Neural progenitor cell (in vitro differentiated cells): ENCODE results near the genes PRCC and LRRC71.

- RAMPAGE, long total RNA, result no peak
Measured at GRCh38 chr1:156599509-156600205, 8.1 kb downstream of the NAXE start.

DNA sequence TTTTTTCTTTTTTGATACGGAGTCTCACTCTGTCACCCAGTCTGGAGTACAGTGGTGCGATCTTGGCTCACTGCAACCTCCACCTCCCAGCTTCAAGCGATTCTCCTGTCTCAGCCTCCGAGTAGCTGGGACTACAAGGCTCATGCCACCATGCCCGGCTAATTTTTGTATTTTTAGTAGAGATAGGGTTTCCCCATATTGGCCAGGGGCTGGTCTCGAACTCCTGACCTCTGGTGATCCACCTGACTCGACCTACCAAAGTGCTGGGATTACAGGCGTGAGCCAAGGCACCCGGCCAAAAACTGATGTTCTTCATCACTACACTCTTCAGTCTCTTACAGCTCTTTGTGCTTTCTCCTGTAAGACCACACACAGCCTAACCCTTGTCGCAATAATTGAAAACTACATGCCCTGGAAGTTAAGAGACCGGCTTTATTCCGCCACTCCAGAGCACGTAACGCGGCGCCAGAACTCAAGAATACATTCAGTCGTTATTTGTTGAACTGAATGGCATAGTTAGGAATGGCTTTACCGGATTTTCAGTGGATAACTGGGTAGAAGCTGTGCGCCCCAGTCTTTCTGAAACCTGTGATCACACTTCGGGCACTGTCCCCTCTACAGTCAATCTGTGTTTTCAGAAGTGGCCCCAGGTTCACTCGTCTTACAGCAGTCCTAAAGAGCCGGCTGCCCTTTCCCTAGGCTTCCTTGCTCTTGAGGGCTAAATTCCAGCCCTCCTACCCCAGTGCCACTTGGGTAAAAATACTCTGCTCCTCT lies 9.2 kb downstream of the NAXE start:
- RAMPAGE, long total RNA, result no peak

DNA sequence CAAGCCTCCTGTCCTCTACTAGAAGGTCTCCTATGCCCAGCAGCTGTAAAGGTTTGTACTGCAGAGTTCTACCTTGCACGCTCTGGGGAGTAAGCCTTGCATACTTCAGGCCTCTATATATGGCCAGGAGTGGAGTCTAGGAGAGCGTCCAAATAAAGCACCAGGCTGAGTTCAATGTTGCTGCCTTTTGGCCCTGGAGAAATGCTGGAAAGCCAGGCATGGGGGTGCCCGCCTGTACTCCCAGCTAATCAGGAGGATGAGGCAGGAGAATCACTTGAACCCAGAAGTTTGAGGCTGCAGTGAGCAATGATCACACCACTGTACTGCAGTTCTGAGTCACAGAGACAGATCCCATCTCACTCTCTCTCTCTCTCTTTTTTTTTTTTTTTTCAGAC lies 4.0 kb upstream of the HAPLN2 start:
- RAMPAGE, long total RNA, result no peak

- RAMPAGE, long total RNA, result no peak
Measured at GRCh38 chr1:156638820-156639237, 3.1 kb upstream of the BCAN start.

DNA sequence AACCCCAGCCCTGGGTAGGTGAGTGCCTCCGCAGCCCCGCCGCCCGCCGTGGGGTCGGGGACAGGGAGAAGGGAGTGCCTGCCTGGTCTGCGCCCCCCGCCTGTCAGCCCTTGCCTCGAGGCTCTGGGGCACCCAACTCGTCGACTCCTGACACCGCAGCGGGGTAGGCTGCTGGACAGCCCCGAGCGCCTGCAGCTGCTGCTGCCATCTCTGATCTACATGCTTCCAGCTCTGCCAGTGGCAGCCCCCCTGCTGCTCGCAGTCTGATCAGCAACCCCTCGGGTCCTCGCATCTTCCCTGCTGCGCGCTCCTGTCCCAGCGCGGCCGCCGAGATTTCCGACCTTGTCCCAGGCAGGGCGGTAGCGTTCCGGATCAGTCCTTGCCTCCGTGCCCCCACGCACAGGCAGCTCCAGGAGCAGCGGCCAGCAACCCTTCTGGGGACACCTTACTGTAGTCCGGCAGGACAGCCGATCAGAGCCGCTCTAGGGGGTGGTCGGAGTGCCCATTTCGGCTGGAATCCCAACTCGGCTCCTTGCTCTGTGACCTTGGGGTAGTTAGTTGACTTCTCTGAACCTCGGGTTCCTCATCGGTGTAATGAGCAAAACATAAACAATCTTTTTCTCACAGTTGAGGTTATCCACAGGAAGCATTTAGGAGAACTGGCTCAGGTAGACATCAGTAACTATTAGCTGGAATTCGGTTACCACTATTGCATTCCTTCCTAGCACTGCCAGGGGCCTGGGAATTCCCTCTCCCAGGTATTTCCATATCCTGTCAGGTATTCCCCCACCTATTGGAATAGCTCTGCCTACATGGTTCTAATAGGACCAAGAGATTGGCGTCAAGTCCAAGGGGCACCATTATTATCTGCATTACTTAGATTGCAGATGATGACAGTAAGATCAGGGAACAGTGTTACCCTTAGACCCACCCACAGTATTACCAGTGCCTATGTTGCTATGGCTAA lies 624 bp downstream of the BCAN start:
- RAMPAGE, long total RNA, result no peak

GRCh38 chr1:156672452-156673207 lies 4.6 kb downstream of the NES start:
- RAMPAGE, long total RNA, result no peak

DNA sequence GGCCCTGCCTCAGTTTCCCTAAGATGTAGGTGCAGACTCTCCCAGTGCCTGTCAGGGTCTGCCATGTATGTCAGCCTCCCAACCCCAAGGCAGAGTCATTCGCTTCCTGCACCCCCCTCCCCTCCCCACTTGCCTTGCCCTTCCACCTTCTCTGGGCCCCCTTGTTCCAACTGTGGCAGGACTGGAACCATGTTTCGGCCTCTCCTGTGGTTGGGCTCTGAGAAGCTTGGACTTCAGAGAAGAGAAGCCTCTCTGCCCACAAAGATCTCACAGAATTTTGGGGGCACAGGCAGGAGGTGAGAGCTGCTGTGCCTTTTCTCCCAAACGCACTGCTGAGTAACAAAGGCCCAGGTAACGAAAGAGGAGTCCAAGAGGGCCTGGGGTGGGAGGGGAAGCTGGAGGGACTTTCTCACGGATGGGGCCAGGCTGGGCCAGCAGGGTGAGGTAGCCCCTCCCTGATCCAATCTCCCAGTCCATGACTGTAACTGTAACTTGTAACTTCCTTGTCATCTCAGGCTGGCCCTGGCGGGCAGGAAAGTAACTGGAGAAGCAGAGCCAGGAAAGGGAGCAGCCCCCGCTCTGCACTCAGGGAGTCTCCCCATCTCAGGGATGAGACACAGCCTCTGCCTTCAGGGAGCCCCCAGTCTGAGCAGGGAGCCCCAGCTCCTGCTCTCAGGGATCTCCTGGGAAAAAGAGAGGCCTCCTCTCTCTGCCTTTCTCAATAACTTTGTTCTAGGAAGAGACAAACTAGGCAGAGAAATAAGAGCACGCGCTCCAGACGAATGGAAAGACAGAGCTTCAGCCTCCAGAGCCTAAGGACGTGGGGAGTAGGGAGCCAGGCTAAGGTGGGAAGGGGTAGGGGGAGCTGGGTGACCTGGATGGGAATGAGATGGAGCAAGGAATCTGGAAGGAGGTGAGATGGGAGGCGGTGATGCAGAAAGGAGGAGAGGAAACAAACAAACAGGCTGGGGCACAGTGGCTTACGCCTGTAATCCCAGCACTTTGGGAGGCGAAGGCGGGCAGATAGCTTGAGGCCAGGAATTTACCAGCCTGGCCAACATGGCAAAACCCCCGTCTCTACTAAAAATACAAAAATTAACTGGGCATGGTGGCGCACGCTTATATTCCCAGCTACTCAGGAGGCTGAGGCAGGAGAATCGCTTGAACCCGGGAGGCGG lies 11.1 kb downstream of the CRABP2 start:
- RAMPAGE, long total RNA, result no peak

- RAMPAGE, long total RNA, result no peak
Measured at GRCh38 chr1:156732695-156733590, 4.4 kb upstream of the ISG20L2 start.

- RAMPAGE, long total RNA, result no peak
Measured at GRCh38 chr1:156742805-156743528, 2.1 kb upstream of the MRPL24 start.

- RAMPAGE, long total RNA, result no peak
Measured at GRCh38 chr1:156767023-156767719, at the start of gene PRCC. TSS of gene PRCC (plus strand) at chr1:156767535.

- RAMPAGE, long total RNA, result no peak
Measured at GRCh38 chr1:156802389-156802815, 14.2 kb downstream of the SH2D2A start.

GRCh38 chr1:156920169-156921184 lies at the start of gene LRRC71:
TSS of gene LRRC71 (plus strand) at chr1:156920632.
- RAMPAGE, long total RNA, result no peak

DNA sequence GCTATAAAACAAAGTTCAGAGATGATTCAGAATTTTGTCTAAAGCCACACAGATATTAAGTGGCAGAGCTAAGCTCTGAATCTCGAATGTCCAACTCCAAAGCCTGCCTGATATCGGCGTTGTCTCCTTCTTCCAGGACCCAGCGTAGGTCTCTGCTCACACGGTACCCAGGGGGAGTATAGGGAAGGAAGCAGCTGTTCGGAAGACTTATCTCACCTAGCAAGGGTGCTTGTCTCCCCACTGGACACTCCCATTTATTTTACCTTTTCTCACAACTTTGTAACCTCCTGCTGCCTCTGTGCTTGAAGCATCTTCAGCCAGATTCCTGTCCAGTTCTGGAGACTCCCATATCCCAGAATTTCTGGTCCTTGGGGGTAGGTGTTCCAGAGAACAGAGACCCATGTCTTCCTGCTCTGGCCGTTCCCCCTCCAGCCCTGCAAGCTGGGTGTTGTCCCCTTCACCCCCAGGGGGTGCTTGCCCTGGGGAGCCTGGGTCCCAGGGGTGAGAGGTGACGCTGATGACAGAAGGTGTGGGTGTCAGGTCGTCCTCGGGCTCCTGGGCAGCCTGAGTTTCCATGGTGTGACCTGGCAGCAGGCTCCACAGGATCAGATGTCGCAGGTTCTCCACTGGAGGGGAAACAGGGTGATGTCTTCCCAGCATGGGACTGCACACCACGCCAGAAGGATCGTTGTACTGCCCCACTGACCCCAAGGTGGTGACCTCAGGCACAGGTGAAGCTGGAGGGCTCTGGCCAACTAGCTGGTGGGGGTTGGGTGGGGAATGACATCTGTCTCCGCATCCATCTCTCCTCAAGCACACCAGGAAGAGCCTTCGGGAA lies 19.1 kb downstream of the LRRC71 start:
- RAMPAGE, long total RNA, result no peak

- RAMPAGE, long total RNA, result no peak
Measured at GRCh38 chr1:156973279-156974393, 53.2 kb downstream of the LRRC71 start.

GRCh38 chr1:157055698-157056109 lies 10.2 kb upstream of the ARHGEF11 start:
- RAMPAGE, long total RNA, result no peak

DNA sequence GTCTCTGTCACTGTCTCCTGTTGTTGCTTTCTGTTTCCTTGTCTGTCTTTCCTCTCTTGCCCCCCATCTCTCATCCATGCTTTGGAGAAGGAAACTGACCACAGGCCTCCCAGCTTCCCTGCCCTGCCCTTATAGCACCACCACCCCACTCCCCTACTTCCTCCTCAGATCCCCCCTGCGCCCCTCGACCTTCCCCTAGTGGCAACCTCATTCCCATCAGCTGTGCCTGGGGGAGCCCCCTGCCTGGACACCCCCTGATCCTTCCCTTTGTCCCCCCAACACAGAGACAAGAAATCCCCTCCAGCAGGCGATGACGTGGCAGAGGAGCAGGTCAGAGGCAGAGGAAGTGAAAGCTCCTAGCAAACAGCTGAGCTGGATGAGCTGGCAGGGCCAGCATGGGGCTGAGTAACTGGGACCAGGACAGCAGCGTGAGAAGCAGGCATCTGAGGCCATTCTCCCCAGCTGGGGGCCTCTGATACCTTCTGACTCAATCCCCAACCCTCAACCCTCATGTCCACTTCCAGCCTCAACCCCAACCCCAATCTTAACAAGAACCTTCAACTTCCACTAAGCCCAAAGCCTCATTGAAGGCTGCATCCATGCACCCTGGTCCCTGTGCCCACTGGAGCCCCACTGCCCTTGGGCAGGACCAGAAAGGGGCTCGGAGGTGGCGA lies 6.8 kb upstream of the ETV3L start:
- RAMPAGE, long total RNA, result no peak

- RAMPAGE, long total RNA, result no peak
Measured at GRCh38 chr1:157123869-157124896, 14.0 kb downstream of the ETV3 start.

- RAMPAGE, long total RNA, result no peak
Measured at GRCh38 chr1:157153857-157154281, 15.7 kb upstream of the ETV3 start.

DNA sequence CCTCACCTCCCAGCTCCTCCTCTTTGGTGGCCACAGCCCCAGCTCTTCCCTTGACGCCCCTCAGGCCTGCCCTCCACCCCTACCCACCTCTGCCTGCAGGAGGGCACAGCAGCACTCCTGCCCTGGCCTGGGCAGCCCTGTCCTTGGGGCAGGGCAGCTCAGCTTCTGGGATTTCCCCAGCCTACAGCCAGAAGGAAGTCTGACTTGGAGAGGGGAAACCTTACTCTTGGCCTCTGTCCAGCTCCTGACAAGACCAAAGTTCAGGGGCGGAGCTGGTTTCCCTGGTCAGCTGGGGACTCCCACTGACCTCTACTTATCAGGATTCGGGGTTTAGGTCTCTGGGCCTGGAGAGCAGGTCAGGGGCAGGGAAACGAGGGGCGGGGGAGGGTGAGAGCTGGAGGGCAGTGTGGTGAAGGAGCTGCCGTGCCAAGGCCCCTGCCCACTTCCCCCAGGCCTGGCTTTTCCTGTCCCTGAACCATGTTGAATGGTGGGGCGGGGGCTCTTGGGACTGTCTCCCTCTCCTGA lies 16.7 kb upstream of the ETV3 start:
- RAMPAGE, long total RNA, result no peak

DNA sequence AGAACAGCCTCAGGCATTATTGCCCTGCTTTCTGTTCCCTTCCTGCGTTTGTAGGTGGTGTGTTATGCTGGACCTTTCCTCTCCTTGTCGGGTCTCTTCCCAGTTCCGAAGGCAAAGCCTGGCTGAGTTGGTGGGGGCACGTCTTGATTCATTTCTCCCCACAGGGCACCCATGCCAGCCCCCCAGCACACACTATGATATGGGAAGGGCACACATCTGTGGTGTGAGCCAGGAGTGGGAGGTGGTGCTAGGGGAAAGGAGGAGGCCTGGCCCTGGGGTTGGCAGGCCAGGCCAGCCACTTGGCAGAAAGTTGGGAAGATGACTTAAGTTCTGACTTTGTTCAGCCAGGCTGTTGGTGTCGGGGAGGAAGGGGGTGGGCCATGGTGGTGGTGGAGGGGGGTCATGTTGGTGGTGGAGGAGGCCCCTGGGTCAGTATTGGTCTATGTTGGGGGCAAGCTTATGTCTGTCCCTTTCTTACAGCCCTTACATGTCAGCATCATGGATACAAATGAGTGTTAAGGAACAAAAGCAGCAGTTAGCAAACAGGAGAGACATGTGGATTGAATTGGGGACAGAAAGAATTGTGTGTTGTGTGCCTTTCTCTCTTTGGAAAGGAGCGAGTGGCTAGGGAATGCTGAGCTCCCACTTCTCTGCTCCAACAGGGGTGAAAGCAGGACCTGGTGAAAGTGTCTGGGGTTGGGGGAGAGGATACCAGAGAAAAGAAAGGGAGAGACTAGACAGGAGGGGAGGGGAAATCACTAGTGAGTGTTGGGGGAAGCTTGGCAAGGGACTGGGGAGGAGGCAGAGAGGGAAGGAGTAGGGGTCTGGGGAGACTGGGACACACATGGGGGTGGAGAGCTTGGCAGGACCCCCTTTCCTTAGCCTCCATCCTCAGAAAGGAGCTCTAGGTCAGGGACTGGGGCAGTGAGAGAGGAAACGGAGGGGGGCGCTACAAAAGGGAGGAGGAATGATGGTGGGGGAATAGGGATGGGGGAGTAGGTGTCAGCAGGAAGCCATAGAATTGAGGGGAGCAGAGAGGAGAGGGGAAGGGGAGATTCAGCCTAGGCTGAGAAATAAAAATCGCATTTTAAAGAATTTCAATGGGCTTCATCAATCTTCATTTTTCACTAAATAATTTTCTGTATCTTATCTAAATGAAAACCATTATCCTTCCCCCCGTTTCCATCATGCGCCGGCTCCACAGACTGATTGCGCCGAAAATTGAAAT lies 2.1 kb downstream of the KIRREL1 start:
- RAMPAGE, long total RNA, result no peak